NB4 (cell line): ENCODE measurements around the gene GATM.

- RRBS: 1% methylated on average over 12 of the region's 47 CpGs
These were observed 526 bp upstream of the EIF3J start for GRCh38 chr15:44536282-44536959.

- RRBS: no CpG with 5 or more reads among the region's 7 CpGs
These were observed 13.2 kb upstream of the SPG11 start for GRCh38 chr15:44676558-44677203.

DNA sequence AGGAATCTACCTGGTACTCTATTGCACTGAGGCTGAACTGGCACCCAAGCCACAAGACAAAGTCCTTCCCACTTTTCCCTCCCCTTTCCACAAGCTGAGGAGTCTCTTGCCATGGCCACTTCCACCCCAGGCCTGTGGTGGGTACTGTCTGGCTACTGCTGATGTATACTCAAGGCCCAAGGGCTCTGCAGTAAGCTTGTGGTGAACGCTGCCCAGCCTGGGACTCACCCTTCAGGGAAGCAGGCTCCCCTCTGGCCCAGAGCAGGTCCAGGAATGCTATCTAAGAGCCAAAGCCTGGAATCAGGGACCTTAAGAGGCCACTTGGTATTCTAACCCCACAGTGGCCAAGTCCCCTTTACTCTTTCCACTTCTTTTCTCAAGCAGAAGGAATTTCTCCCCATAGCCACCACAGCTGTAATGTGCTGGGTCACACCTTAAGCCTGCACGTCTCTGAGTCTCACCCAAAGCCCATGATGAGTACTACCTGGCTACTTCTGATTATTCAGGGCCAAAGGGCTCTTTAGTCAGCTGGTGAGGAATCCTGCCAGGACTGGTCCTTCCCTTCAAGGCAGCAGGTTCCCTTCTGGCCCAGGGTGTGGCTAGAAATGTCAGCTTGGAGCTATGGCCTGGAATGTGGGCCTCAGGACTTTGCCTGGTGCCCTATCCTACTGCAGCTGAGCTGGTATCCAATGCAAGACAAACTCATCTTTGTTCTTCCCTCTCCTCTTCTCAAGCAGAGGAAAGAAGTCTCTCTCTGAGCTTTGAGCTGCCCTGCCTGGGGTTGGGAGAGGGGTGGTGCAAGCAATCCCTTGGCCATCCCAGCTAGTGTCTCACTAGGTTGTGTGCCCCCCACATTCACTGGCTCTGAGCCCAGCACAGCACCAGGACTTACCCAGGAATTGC, 4.0 kb downstream of the PATL2 start:
- RRBS: no CpG with 5 or more reads among the region's 2 CpGs

DNA sequence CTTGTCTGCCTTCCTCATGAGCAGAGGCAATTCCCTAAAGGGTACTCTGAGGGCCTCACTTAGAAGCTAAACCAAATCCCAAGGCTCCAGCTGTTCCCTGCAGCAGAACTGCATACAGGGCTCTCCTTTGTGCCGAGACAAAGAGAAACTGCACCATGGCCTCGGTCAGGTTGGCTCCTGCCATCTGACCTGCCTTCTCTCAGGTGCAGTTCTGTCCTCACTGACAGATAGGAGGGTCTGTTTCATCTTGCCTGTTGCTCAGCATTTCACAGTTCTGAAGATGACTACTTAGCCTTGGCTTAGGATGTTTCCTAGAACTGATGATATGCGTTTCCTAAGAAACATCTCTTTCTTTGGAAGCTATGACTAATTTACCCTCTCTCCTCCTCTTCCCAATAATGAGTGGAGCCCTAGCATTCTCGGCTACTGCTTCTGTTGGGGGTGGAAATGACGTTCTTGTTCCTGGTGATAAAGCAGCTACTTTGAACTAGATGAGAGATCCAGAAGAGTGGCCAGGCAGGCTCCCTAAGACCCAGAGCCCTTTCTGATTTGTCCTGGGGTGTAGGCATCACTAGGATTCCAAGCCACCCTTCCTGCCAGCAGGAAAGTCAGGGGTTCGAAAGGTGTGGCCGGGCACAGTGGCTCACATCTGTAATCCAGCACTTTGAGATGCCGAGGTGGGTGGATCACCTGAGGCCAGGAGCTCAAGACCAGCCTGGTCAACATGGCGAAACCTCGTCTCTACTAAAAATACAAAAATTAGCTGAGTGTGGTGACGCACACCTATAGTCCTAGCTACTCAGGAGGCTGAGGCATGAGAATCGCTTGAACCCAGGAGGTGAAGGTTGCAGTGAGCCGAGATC, 27.3 kb downstream of the DUOX1 start:
- RRBS: no CpG with 5 or more reads among the region's 13 CpGs

DNA sequence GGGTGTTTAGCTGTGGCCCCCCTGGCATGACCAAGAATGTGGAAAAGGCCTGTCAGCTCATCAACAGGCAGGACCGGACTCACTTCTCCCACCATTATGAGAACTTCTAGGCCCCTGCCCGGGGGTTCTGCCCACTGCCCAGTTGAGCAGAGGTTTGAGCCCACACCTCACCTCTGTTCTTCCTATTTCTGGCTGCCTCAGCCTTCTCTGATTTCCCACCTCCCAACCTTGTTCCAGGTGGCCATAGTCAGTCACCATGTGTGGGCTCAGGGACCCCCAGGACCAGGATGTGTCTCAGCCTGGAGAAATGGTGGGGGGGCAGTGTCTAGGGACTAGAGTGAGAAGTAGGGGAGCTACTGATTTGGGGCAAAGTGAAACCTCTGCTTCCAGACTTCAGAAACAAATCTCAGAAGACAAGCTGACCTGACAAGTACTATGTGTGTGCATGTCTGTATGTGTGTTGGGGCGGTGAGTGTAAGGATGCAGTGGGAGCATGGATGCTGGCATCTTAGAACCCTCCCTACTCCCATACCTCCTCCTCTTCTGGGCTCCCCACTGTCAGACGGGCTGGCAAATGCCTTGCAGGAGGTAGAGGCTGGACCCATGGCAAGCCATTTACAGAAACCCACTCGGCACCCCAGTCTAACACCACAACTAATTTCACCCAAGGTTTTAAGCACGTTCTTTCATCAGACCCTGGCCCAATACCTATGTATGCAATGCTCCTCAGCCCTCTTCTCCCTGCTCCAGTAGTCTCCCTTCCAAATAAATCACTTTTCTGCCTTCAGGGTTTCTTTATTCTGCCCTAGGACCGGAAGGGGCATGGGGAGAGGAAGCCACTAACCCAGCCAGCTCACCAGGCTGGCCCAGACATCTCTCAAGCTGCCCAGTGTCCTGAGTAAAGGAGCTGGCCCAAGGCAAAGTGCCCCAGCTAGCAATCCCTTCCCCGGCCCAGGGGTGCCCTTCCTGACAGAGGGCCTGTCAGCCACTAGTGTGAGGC, 22.7 kb downstream of the SHF start:
- RRBS: 100% methylated on average over 1 of the region's 8 CpGs

- RRBS: no CpG with 5 or more reads among the region's 6 CpGs
These were observed 9.8 kb downstream of the SHF start for GRCh38 chr15:45177918-45178421.

- RRBS: 14% methylated on average over 41 of the region's 102 CpGs
These were observed at the start of gene GATM for GRCh38 chr15:45377961-45378886. TSS of gene GATM (minus strand) at chr15:45378544.

DNA sequence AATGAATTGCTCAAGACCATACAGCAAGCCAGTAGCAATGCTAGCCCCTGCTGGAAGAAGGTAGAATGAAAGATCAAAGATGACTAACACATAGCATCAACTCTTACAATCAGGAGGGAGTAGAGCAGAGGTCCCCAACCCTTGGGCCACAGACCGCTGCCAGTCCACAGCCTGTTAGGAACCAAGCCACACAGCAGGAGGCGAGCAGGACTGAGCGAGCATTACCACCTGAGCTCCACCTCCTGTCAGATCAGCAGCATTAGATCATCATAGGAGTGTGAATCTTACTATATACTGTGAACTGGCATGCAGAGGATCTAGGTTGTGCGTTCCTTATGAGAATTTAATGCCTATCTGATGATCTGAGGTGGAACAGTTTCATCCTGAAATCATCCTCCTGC, 8.2 kb upstream of the SPATA5L1 start:
- RRBS: no CpG with 5 or more reads among the region's 4 CpGs

DNA sequence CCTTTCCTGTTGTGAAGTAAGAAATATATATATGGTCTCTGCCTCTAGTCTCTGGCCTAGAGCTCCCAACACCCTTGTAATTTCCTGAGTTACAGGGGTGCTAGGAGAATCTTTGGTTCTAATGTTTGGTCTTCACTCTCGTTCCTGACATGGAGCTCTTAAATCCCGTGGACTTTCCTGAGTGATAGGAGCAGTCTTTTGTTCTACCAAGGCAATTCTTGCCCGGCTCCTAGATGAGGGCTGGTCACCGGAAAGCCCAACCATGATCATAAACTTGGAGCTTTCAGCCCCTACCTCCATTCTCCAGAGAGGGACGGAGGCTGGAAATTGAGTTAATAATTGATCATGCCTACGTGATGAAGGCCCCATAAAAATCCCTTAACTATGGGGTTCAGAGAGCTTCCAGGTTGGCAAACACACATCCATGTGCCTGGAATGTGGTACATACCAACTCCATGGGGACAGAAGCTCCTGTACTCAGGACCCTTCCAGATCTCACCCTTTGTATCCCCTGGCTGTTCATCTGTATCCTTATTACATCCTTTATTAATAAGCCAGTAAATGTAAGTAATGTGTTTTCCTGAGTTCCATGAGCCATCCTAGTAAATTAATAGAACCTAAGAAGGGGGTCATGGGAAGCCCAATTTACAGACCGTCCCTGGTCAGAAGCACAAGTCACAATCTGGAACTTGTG, 4.9 kb upstream of the SPATA5L1 start:
- RRBS: no CpG with 5 or more reads among the region's 7 CpGs

DNA sequence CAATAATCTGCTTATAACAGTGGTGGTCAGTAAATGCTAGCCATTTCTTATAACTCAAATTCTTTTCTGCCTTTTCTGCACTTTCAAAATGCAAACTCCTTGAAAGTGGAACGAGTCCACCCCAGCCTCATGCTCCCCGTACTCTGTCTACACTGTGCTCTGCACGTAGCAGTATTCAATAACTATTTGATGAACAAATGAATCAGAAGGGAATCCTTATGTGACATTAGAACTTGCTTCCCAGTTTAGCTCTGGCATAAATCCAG, 18.8 kb downstream of the C15orf48 start:
- RRBS: no CpG with 5 or more reads among the region's 3 CpGs

GRCh38 chr15:45456166-45457225, 26.1 kb downstream of the C15orf48 start:
- RRBS: no CpG with 5 or more reads among the region's 23 CpGs

GRCh38 chr15:45855058-45855554, 220.3 kb downstream of the SQOR start:
- RRBS: no CpG with 5 or more reads among the region's 4 CpGs

DNA sequence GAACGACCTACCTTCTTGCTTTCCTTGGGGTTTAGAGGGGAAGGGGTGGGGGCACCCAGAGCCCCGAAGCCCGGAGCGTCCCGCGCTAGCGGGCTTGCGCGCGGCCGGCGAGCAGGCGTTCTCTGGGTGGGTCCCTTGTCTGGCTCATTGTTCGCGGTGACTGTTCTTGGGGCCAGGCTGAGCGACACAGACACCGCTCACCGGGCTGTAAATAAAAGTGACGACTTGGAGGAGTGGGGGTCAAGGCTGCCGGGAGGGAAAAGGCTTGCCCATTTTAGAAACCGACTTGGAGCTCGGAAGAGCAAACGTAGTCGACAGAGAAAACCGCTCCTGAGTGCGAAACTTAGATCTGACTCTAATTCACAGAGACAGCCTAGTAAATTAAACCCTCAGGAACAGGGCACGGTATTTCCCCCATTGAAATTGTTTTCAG, 532.3 kb upstream of the SEMA6D start:
- RRBS: no CpG with 5 or more reads among the region's 27 CpGs

DNA sequence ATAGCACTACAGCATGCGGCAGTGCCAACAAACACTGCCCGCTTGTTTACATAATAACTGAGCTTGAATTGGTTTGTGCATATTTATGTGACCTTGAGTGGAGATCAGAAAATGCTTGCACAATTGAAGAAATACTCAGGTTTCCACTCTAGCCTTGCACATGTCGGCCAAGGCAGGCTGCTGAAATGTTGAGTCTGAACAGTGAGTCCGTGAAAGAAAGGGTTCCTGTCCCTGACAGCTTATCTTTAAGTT, 385.2 kb upstream of the SEMA6D start:
- RRBS: no CpG with 5 or more reads among the region's 4 CpGs

DNA sequence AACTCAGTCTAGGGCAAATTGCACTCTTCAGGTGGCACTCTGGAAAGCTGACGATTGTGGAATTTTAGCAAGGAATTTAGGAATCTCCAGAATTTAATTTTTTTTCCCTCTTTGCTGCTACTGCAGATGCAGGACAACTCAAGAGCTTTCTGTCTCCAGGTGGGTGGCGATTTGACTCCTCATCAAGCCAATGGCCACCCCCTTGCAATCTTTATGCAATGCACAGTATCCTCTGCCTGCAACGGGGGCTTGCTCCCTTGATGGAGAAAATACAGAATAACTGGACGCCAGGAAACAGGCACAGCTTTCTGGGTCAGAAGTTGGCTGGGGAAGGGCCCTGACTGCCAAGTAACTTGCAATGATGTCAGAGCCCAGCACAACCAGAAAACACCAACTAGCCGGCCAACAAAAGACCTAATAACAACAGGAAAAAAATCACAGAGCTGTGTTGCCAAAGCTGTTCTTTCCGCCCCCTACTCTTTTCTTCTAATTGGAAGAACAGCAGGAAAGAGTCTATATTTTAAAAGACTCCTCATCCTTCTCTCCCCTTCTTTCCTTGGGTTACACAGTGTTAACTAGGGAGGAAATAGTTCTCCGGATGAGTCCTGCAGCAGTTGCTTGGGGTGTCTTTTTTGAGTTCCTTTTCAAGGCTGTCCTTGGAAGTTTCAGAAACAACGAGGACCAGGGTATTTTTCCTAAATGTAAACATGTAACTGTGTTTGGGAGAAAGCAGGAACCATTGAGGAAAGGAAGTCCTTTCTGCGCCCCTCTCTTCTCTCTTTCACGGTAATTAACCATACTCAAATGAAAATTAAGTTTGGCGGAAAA, 1.4 kb upstream of the SEMA6D start:
- RRBS: no CpG with 5 or more reads among the region's 11 CpGs

GRCh38 chr15:47718021-47719114, 1.1 kb downstream of the SEMA6D start:
- RRBS: 70% methylated on average over 34 of the region's 77 CpGs

- RRBS: no CpG with 5 or more reads among the region's 4 CpGs
These were observed 34.9 kb downstream of the FBN1 start for GRCh38 chr15:48610593-48611080.